Psoas muscle (tissue), 2 donors: ENCODE measurements around the gene ANGPTL1.

DNA sequence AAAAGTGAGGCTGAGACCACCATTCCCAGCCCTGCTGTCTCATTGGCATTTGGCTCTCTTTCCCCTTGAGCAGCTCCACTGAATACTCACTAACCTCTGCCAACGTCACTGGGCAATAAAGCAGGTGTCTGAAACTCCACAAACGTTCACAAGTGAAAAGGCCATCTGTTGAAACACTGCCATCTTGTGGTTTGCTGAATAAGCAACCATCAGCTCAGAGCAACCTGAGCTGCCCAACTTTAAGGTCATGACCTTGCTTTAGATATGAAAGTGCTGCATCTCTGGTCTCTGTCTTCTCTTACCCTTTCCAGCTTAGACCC is 228.6 kb downstream of the PAPPA2 start:
- PRO-cap, 2 experiments, result no peak in any of the 2 experiments

DNA sequence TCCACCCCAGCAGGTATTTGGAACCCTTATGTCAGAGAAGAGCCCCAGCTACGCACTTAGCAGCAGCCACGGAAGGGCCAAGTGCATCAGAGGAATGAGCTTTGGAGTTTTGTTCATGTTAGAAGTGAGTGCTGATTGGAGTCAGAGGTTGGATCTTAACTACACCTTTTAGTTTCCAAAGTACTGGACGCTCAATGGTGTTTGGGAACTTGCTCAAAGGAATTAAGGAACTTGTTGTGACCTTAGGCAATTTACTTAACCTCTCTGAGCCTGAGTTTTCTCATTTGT is 231.1 kb downstream of the PAPPA2 start:
- PRO-cap, 2 experiments, result no peak in any of the 2 experiments

DNA sequence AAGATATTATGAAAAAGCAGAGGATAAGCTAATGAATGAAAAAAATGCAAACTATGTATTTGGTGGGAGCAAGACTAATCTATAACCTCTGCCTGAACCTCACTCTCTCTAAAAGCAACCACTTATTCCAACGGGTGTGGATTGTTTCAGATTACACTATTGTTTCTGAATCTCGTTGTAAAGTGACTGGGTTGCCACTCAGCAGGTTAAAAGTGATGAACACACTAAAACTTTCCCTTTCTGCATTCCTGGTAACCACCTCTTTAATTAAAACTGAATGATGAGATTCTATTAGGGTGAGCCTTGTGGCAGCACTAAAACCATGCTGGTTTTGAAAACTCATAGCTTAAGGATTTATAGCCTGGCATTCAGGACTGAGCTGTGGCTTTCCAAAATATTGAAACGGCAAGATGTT is 1.2 kb downstream of the RASAL2 start:
- PRO-cap, 2 experiments, result no peak in any of the 2 experiments

DNA sequence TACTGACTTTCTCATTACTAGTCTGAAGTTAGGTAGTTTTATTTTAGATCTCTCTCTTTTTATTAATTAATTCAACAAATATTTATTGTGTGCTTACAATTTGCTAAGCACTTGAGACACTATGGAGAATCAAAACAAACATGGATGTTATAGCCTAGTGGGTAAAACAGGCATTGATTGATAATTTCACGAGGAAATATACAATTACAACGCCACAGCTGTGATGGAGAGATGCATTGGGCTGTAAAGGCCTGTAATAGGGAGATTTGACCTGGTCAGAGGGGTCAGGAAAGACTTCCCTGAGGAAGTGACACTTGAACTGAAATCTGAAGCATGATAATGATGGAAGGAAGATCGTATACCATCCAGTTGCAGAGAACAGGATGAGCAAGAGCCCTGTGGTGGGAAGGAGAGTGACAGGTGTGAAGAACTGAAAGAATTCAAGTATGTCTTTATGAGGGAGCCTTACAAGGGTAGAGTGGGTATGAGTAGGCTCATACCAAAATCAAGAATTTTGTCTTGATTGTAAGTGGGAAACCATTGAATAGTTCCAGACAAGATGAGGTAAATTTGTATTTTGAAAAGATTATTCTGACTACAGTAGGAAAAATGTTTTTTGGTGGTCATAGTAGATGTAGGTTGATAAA is 129.3 kb downstream of the RASAL2 start:
- PRO-cap, 2 experiments, result no peak in any of the 2 experiments

GRCh38 chr1:178513720-178514069 is 786 bp downstream of the TEX35 start:
- PRO-cap, 2 experiments, result no peak in any of the 2 experiments

GRCh38 chr1:178536657-178537635 is 24.0 kb downstream of the TEX35 start:
- PRO-cap, 2 experiments, result no peak in any of the 2 experiments

- PRO-cap, 2 experiments, result no peak in any of the 2 experiments
These were observed 80.4 kb downstream of the TEX35 start for GRCh38 chr1:178593326-178593674.

- PRO-cap, 2 experiments, result no peak in any of the 2 experiments
These were observed 79.4 kb upstream of the RALGPS2 start for GRCh38 chr1:178645550-178646140.

GRCh38 chr1:178650989-178651510 is 74.0 kb upstream of the RALGPS2 start:
- PRO-cap, 2 experiments, result no peak in any of the 2 experiments

GRCh38 chr1:178651628-178652012 is 73.4 kb upstream of the RALGPS2 start:
- PRO-cap, 2 experiments, result no peak in any of the 2 experiments

DNA sequence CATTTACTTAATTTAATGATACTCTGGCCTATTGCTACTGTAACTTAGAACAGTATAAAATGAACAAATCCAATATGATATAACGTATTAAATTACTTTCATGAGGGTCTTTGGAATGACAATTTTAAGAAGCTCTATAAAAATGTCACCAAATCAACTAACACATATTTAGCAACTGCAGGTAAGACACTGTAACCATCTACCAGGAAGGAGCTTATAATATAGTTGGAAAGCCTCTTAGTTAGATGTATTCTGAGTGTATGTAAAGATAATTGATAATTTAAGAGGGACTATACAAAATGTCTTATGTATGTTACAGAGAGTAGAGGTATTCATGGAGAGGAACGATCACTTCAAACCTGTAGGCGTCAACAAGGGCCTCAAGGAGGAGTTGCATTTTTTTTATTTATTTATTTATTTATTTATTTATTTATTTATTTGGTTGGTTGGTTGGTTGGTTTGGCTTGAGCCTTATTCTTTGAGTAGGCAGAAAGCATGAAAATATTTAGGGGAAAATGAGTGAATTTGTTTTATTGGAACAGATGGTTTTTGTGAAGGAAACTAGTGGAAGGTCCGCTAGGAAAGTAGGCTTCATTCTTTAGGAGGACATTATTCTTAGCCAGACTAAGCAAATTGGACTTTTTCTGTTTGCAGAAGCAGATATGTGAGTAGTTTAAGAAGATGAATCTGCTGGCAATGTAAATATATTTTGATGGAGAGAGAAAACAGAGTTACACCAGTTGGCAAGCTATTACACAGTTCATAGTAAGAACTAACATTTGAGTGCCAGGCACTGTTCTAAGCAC is 8.5 kb downstream of the ANGPTL1 start:
- PRO-cap, 2 experiments, result no peak in any of the 2 experiments

- PRO-cap, 2 experiments, result no peak in any of the 2 experiments
These were observed at the start of gene ANGPTL1 for GRCh38 chr1:178870793-178871648. Gene ANGPTL1 (minus strand): TSS chr1:178871077.

DNA sequence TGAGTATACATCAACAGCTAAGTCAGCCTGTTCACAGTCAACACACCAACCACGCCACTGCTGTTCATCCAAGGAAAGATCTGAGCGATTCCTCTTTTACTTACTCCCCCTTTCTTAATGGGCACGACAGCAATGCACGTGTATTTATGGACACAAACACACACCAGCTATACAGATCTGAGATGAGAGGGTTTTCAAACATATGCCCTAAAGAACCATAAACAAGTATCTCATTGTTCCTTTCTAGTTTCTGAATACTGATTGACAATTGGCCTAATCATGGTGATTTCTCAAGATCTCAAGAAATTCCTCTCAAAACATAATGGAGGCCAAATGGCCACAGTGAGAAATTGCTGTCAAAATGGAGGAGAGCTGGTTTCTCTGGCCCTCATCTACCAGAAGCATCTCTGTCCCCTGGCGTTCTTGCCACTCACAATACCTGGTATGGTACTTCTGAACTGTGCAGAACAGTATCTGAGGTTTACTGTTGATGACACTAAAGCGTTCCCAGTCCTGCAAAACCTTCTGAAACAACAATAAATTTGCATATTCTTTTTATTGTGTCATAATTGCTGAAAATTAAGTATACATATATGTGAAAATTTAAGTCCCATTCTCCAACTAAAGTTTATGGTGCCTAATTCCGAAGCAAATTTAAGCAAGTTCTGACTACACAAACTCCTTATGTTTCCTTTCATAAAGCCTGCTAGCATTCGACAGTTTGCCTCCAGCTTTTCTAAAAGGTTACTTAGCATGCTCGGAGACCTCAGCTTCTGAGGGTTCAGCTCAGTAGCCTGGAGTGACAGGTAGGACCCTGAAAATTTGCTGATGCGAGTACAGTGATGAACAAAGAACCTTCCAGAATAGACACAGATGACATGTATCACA is 18.3 kb downstream of the TOR3A start:
- PRO-cap, 2 experiments, result no peak in any of the 2 experiments

DNA sequence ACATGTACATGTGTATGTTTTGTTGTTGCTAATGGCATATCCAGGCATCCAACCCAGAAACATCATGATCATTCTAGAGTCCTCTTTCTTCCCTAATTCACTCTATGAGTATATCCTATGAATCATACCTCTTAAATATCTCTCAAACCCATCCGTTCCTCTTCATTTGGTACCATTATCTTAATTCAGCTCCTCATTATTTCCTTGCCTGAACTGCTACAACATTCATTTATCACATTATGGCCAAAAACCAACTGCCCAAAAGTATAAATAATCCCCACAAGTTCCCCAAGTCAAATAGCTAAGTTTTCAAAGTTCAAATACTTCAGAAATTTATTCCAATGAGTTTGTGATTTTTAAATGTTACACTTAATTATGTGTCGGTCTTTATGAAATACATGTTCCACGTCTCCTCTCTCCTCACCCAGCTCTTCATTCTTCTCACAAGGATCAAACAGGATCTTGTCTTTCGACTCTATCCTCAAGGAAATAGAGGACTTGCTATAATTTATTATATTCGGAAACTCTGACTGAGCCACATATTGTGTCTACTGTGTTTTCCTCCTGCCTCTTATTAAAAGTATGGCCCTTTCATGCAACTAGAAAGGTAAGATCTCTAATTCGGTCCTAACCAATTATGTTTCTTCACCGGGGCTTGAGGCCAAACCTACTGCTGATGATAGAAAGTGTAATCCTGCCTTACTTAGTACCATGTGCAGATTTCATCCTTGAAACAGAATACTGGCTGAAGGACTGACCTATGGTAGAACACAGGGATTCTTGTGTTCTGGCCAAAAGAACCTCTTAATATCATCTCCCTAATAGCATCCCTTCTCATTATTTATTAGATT is 72.3 kb downstream of the TOR3A start:
- PRO-cap, 2 experiments, result no peak in any of the 2 experiments

GRCh38 chr1:179298832-179299322 is 5.3 kb downstream of the SOAT1 start:
- PRO-cap, 2 experiments, result no peak in any of the 2 experiments

GRCh38 chr1:179825111-179825690 is 52.4 kb downstream of the TOR1AIP2 start:
- PRO-cap, 2 experiments, result no peak in any of the 2 experiments

- PRO-cap, 2 experiments, result no peak in any of the 2 experiments
These were observed 45.7 kb downstream of the TOR1AIP2 start for GRCh38 chr1:179831804-179832340.

DNA sequence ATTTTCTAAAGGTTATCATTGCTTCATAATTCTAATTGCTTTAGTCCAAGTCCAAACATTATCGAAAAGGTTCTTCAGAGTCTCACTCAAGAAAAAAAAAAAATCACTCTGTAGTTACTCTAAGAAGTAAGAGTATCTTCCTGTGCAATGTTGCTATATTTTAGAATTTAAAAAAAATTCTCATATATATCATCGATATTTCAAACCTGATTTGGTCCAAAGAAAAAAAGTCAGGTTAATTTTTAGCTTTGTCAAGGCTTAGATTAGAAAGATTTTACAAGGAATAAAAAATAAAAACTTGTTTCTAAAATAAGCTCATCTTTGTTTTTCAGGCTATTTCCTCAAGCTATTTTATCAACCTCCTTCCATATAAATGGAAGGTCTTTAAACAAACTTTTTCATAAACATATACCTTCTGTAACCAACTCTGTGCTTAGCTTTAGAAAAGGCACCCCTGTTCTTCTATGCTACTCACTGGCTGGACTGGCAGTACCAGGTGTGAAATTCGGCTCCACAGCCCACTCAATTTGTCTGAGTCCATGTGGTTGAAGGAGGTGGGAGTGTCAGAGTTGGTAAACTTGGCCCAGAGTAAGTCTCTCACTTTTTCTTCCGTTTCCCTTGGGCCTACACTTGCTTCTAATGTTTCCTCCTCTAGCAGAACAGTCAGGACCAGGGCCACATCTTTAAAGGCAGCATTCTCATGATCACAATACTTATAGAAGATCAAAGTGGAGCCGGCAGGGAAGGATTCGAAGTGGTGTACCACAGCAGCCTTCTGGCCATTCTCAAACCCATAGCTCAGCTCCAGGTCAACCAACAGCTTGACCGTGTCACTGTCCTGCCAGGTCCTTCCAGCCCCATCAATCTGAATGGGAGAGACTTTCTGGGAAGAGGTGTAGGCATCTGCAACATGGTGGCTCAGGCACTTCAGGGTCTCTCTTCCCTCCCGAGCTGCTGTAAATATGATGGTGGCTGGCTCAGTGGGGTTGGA is 31.7 kb downstream of the TOR1AIP2 start:
- PRO-cap, 2 experiments, result no peak in any of the 2 experiments

GRCh38 chr1:179923103-179923545 is 31.5 kb upstream of the CEP350 start:
- PRO-cap, 2 experiments, result no peak in any of the 2 experiments

DNA sequence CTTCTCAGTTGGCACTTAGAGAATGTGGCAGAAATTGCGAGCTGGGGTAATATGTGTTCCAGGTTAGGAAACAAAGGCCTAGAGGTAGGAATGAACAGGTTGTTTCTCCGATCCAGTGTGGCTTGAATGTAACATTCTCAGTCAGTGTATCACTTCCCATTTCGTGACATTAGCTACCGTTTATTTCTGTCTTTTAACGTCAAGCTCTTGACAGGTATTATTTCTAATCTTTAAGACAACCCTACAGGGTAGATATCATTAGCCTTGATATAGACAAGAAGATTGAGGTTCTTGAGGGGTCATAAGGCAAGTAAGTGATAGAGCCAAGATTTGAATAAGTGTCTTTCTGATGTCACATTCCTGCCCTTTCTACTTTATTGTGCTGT is 2.8 kb upstream of the CEP350 start:
- PRO-cap, 2 experiments, result no peak in any of the 2 experiments